T-cell (primary cell): ENCODE measurements around the gene ZSWIM1.

- PRO-cap, 7 experiments, result no peak in any of the 7 experiments
Observed at GRCh38 chr20:44695401-44696310, 19.5 kb upstream of the CCN5 start.

GRCh38 chr20:44715656-44716125, 522 bp downstream of the CCN5 start:
- PRO-cap, 7 experiments, result no peak in any of the 7 experiments

- PRO-cap, 7 experiments, result no peak in any of the 7 experiments
Observed at GRCh38 chr20:44728686-44729627, 13.8 kb downstream of the CCN5 start.

DNA sequence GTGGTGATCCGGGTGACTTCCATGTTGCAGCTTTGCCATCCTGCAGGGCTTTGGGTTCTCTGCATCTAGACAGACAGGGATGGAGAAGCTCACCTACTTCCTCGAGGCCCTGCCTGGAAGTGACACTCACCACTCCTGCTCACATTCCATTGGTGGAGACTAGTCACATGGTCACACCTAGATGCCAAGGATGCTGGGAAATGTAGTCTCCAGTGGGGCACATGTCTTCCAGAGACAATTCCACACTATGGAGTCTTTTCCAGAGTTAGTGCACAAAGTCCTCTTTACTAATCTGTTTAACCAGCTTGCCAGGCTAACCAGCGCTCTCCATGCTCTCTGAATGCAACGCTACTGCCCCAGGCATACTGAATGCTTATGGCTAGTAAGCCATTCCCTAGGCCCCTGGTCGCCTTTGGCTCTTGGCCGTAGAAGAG, 6.8 kb upstream of the KCNK15 start:
- PRO-cap, 7 experiments, result no peak in any of the 7 experiments

DNA sequence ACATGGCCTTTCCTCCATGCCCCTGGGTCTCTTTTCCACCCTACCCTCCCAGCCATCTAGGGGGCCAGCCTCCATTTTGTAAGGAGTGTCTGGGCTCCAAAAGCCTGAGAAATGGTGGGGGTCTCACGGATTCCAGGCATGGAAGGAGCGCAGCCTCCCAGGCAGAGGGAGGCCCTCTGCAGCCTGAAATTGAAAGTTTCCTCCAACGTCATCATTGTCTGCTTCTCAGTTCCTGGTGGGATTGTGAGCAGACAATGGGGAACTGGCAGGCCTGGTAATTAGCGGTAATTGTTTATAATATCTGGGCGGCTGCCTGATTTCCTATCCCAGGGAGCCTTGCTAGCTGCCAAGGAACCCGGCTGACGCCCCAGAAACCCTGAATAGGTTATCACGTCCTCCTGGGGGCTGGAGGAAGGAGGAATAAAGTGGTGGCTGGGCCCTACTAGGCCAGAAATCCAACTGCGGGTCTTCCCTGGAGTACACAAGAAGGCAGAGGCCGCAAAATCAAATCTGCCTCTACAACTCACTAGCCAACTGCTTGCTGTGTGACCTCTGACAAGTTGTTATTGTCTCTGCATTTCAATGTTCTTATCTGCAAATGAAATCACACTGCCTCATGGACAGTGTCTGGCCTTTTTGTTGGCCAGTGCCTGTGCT, 16.8 kb downstream of the KCNK15 start:
- PRO-cap, 7 experiments, result no peak in any of the 7 experiments

GRCh38 chr20:44958823-44959646, 1.2 kb downstream of the TOMM34 start:
- PRO-cap, 7 experiments, result no peak in any of the 7 experiments

DNA sequence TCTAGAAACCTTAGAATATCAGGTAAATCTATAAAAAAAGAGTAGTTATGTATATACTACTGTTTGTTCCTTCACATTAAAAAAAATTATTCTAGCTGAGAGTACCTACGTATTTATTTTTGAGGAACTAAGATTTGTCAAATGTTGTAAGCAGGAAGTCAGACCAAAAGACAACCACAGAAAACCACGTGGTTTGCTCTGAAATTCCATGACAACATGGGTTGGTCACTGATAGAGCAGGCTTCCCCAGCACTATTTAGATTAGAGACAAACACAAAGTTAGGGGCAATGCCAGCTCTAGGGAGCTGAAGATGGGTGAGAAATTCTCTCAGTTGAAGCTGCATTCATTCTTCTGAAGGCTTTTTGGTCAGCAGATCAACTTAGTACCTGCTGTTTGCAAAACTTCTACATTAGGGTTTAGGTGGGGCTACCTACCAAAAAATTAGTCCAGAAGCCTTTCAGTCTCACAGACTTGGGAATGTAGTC, 13.0 kb downstream of the STK4 start:
- PRO-cap, 7 experiments, result peak in 7 of 7 experiments; most common plus-strand start position 284 of the sequence (in 5); most common minus-strand start position 88 of the sequence (in 5)

- PRO-cap, 7 experiments, result no peak in any of the 7 experiments
Observed at GRCh38 chr20:45154583-45155112, 20.1 kb upstream of the PI3 start.

DNA sequence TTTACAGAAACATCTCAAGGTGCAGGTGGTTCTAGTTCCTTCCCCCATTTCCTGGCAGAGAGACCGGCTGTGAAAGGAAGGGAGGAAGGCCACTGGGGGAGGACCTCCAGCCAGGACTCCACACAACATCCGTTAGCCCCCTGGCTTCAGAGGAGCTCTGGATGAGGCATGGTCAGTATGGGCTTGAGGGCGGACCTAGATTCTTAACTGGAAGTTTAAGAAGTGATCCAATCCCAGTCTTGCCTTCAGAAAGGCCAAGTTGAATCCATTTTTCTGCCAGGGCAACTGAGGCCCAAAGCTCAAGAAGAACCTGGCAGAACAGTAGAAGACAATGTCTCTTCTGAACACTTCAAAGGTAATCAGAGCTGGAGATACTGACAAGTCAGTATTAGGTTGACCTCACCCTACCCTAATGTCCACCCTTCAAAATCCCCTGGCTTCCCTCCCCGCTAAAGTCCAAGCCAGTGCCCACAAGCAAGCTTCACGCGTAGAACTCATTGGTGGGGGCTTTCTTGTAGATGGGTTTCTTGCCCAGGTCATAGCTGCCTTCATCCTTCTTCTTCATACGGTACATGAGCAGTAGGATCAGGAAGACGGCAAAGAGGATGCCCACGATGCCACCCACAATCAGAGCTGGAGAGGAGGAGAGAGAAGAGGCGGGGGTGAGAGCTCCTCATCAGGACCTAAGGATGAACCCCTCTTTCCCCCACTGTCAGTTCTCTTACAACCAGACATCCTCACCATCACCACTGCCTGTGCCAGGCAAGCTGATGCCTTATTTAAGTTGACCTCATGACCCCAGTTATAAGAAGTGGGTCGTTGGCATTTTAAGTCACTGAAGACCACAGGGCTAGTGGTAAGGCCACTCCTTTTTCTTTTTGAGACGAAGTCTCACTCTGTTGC, 18.9 kb upstream of the MATN4 start:
- PRO-cap, 7 experiments, result no peak in any of the 7 experiments

- PRO-cap, 7 experiments, result no peak in any of the 7 experiments
Observed at GRCh38 chr20:45372493-45373106, 5.5 kb downstream of the TP53TG5 start.

GRCh38 chr20:45373107-45374340, 4.6 kb downstream of the TP53TG5 start:
- PRO-cap, 7 experiments, result peak in 7 of 7 experiments; most common plus-strand start chr20:45373662 (in 7); most common minus-strand start chr20:45373617 (in 6)

GRCh38 chr20:45406492-45407042, 1.5 kb upstream of the DBNDD2 start:
- PRO-cap, 7 experiments, result peak in 1 of 7 experiments; most common plus-strand start chr20:45406686 (in 1); most common minus-strand start chr20:45406543 (in 1)

GRCh38 chr20:45425539-45426381, 9.8 kb downstream of the PIGT start:
- PRO-cap, 7 experiments, result peak in 1 of 7 experiments; most common plus-strand start chr20:45425963 (in 1)

DNA sequence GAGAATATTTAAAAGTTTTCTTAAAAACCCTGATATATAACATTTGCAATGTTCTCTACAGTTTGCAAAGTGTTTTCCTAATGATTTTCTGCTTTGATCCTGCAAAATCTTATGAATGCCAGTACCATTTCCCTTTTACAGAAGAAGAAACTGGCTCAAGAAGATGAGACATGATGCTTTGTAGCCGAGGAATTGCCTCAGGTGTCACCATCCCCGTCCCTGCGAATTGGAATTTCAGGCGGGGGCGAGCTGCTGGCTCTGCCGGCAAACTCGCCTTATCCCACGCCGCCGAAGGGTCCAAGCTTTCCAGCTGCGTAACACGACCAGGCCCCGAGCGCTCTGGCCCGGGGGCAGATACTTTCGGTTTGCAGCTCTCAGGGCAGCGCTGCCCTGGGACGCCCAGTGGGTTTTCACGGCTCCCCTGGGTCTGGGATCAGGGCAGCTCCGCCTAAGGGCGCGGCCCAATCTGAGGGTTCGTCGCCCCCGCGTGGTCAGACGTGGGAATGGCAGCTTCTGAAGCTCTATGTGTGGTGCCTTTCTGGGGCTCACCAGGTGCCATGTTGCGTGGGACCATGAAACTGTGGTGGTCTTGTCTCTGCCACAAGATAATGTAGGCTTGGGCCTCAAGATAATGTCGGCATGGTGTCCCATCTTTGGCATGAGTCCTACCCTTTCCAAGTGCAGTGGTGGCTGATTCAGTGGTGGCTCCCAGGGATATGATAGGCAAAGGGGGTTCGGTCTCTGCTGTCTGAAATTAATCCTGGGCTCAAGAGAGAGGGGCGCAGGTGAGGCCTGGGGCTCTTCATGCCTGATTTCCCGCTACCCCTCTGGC, 20.9 kb downstream of the PIGT start:
- PRO-cap, 7 experiments, result peak in 4 of 7 experiments; most common plus-strand start position 356 of the sequence (in 1); most common minus-strand start position 341 of the sequence (in 4)

DNA sequence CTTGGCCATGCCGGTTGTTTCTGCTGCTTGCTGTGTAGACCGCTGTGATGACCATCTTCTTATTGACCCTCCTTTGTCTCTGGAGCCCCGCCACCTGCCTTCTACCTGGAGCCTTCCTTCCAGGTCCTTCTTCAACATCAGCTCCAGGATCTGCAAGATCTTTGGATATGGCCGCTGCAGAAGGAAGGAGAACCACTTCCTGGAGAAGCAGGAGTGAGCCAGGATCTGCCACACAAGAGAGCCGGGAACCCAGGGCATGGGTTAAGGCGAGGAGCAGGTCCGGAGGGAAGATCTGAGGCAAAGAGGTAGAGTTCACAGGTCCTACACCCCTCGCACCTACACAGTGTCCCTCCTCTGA, 22.1 kb upstream of the WFDC2 start:
- PRO-cap, 7 experiments, result no peak in any of the 7 experiments

- PRO-cap, 7 experiments, result no peak in any of the 7 experiments
Observed at GRCh38 chr20:45467871-45468491, 1.6 kb upstream of the WFDC2 start.

DNA sequence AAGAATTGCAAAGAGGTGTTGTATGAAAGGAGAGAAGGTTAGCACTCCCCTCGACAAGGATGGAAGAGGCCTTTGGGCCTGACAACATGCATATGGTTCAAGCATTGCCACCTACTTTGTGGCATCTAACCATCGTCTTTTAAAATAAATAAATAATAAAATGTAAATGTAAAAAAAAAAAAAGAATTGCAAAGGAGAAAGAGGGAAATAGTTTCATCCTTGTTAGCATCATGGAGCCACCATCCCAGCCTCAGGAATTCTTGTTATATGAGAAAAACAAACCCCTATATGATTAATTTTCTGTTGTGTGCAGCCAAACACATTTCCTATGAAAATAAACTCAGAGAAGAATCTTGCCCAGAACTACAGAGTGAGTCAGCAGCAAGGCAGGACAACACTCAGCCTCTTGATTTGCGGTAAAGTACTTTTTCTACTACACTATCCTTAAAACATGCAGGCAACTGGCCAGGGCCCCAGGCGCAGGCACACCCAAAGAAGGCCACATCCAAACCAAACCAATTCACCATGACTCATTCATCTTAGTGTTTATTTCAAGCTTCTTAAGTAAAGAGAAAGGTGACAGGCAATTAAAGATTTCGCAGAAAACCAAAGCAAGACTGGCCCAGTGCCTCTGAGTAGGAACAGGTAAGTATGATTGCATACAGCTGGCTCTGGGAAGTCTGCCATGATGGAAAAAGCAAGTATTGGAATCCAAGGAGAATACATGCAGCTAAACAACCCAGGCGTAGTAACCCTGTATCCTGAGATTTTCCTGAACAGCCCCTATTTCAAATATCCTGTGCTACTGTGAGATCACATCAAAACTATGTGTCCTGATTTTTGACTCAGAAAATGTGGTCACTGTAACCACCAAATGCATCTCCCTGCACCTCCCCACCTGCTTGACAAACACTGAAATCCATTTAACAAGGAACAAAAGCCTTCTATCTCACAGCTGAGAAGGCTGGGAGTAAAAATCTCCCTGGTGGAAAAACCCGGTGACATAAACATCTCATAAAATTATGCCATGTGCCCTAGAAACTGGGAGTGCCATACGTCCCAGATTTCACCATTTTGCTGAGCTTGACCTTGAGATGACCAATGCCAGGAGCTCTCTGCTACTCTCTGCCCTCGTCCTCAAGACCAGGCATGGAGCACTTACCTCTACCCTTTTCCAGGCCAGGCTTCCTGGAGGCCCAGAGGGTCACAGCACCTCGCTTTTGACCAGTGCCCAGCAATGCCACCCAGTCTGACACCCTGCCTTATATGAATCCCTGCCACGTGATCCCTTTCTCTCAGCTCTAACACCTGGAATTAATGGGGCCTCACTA, 12.5 kb downstream of the WFDC3 start:
- PRO-cap, 7 experiments, result no peak in any of the 7 experiments

GRCh38 chr20:45796436-45796788, 4.7 kb downstream of the DNTTIP1 start:
- PRO-cap, 7 experiments, result no peak in any of the 7 experiments

GRCh38 chr20:45840550-45841233, 7.1 kb downstream of the SNX21 start:
- PRO-cap, 7 experiments, result no peak in any of the 7 experiments

- PRO-cap, 7 experiments, result peak in 7 of 7 experiments; most common plus-strand start chr20:45881235 (in 7); most common minus-strand start chr20:45881039 (in 2)
Observed at GRCh38 chr20:45880916-45881886, at the start of gene ZSWIM1. Gene ZSWIM1, plus strand, starts transcription at chr20:45881227.